SK-N-DZ (cell line): ENCODE measurements around a stretch of chr17.

DNA sequence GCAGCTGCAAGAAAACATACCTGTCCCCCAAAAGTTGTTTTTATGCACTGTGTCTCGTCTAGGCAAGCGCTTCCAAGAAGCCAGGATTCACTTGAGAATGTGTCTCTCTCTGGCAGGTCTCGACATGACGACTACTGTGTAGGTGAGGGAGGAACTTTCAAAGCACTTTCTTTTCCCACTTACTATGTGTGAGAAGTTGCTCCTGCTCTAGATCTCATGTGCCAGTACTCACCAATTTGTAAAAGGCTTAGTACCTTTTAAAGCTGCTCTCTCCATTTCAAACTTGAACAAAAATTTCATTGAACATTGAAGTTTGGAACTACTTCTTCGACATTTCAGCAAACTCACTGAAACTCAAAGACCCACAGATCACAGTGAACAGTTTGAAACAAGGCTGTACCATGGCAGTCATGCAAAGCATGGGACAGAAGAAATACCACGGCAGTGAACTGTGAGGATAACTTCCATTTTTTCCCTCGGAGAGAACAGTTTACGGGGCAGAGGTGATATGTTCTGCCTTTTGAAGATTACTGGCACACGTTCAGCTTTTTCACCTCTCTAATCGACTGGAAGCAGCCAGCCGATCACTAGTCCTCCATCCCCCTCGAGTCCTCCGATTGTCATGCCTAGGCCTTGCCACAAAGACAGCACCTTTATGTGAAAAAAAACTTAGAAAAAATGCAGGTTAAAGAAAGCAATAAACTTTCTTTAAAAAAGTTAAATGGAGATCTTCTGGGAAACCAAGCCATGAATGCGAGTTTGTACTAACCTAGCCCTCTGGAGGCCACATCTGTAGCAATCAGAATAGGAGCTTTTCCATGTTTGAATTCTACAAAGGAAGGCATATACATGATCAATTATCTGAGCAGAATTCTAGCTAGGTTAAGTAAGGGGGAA lies 4.6 kb downstream of the DDX5 start:
RAMPAGE:
- cytosol, long total RNA, result no peak
- nucleus, long total RNA, result no peak

GRCh38 chr17:64532667-64533024 lies 25.9 kb downstream of the CEP95 start:
RAMPAGE:
- cytosol, long total RNA, result no peak
- nucleus, long total RNA, result no peak

GRCh38 chr17:64765158-64765680 lies 103.1 kb upstream of the SMURF2 start:
RAMPAGE:
- cytosol, long total RNA, result no peak
- nucleus, long total RNA, result no peak

DNA sequence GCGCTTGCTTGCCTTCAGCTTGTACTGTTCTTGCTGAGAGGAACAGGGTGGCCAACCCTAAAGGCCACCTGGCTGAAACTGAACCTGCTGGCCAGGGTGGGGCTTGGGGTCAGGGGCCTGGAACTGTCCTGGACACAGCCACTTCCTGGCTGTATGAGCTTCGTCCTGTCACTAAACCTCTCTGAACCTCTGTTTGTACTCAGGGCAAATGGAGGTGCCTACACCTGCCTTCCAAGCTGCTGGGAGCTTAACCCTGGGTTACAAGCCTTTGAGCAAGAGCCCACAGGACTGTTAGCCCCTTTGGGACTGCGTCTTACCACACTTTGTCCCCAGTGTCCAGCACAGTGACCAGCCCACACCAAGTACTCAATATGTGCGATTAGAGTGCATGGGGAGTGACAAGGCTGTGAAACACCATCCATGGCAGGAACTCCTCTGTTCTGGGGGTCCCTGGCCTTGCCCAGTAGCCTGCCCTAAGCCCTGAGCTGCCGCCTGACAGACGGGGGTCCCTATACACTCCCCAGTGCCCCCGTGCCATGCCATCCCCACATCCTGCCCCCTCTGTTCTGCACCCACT lies 112.7 kb upstream of the SMURF2 start:
RAMPAGE:
- cytosol, long total RNA, result no peak
- nucleus, long total RNA, result no peak

RAMPAGE:
- cytosol, long total RNA, result no peak
- nucleus, long total RNA, result no peak
Measured at GRCh38 chr17:64789870-64790579, 127.9 kb upstream of the SMURF2 start.

RAMPAGE:
- cytosol, long total RNA, result no peak
- nucleus, long total RNA, result no peak
Measured at GRCh38 chr17:65016327-65016711, 40.2 kb downstream of the GNA13 start.

RAMPAGE:
- cytosol, long total RNA, result no peak
- nucleus, long total RNA, result no peak
Measured at GRCh38 chr17:65017129-65017687, 39.3 kb downstream of the GNA13 start.

DNA sequence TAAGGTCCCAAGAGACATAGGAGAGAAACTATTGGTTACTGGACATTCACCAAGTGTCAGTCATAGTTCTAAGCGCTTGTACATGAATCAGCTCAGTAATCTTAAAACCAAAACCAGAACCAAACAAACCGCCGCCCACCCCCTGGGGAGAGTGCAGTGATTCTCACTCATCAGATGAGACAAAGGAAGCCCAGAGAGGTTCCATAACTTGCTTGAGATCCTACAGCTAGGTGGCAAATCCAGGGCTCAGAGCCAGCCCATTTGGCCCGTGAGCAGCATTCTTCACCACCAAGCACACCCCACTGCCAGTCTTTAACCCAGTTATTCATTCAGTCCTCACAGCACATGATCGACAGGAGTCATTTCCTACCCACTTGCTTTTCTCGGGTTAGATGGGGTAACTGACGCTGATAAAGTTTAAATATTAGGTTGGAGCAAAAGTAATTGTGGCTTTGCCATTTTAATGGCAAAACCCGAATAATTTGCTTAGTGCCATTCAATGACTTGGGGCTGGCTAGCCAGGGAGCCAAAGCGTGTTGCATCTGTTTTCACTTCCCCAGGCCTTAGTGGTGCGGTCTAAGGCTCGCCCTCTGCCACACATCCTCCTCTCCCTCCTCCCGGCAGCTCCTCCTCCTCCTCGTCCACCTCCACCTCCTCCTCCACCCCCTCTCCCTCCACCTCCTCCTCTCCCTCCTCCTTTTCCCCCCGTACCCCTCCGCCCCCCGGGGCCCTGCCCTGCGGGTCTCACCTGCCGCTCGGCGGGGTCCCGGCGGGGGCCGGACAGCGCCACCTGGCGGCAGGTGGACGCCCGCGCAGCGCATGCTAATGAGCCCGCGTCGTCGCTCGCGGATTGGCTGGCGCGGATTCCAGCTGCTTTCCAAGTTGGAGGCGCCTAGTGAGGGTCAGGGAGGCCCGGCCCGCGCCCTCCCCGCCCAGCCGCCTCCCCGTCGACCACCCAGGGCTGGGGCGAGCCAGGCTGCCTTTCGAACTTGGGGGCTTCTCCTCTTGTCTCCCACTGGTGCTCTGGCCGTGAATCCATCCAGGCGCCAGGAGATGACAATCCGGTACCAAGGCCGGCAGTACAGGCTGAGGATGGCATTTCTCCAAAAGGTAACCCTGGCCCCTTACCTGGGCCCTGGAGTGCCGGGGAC lies 36.9 kb upstream of the RGS9 start:
RAMPAGE:
- cytosol, long total RNA, result start-site peak on the plus strand centred at position 916 of the sequence, 99 bp wide, 391 and 299 reads in 2 replicates
- nucleus, long total RNA, result start-site peak on the plus strand centred at position 913 of the sequence, 91 bp wide, 101 and 16 reads in 2 replicates

DNA sequence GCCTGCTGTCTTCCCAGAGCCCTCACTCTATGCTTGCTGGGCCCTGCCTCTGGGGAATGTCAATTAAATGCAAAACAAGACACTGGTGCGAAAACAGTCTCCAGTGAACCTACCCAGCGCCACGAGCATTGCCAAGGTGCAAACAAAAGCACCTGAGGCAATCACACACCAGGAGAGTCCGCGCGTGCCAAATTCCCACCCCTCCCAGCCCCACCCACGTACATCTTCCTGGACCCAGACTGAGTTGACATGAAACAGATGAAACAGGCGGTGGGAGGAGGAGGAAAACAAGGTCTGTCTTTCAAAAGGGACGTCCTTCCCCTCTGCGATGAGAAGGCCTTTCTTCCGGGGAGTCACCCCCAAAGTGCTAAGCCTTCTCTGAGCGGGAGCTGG lies 200.5 kb downstream of the AXIN2 start:
RAMPAGE:
- cytosol, long total RNA, result no peak
- nucleus, long total RNA, result no peak

DNA sequence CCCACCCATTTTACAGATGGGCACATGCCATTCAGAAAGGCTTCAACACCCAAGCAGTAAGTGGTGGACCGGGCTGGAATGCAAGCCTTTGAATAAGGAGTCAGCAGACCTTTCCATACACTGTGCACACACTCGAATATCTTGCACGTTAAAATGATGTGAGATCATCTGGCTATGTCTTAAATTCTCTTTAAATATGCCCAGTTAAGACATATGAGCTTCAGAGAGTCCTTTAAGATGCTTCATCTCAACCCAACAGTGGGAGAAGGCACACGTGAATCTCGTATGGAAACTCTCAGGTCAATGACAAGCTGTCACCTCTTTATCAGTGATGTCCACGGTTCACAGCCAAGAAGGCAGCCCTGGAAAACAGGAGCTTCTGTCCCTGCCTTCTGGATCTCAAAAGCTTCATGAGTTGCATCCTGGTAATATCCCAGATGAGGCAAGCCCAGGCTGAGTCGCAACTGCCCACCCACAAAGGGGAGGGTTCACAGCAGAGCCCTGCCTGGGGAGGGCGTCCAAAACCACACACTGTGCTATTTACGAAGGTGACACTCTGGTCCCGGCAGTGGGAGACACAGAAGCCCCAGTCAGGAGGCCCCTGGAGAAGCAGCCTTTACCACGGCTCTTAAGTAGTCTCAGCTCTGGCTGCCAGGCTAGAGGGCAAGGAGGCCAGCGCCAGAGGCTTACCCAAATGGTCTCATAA lies 5.6 kb downstream of the AXIN2 start:
RAMPAGE:
- cytosol, long total RNA, result no peak
- nucleus, long total RNA, result no peak

RAMPAGE:
- cytosol, long total RNA, result no peak
- nucleus, long total RNA, result no peak
Measured at GRCh38 chr17:65697629-65698003, 136.2 kb upstream of the AXIN2 start.

GRCh38 chr17:66399047-66399294 lies 96.6 kb downstream of the PRKCA start:
RAMPAGE:
- cytosol, long total RNA, result no peak
- nucleus, long total RNA, result no peak

GRCh38 chr17:66401860-66402500 lies 99.6 kb downstream of the PRKCA start:
RAMPAGE:
- cytosol, long total RNA, result no peak
- nucleus, long total RNA, result no peak

DNA sequence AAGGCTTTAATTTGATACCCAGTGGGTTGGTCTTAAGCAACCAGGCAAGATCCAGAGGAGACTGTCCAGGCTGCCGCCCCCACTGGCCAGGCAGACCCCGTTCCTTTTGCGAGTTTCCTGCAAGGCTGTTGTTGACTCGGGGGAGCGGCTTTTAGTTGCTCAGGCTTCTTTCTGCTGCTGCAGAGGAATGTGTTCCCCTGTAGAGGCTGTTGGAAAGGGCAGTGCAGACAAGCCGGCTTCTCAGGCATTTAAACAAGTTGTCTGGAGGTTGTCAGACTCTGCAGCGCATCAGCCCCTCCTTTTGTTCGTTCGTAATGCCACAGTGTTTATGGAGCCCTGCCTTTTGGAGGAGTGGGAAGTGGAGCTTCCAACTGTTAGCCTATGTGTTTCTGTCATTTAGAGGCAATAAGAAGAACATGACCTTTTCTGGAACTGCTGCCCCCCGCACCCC lies 231.2 kb downstream of the PRKCA start:
RAMPAGE:
- cytosol, long total RNA, result no peak
- nucleus, long total RNA, result no peak

GRCh38 chr17:66673431-66674091 lies 161.4 kb upstream of the CACNG5 start:
RAMPAGE:
- cytosol, long total RNA, result no peak
- nucleus, long total RNA, result no peak

RAMPAGE:
- cytosol, long total RNA, result no peak
- nucleus, long total RNA, result no peak
Measured at GRCh38 chr17:66713407-66713877, 121.5 kb upstream of the CACNG5 start.

GRCh38 chr17:66951200-66952497 lies 12.9 kb upstream of the CACNG4 start:
RAMPAGE:
- cytosol, long total RNA, result no peak
- nucleus, long total RNA, result no peak

RAMPAGE:
- cytosol, long total RNA, result no peak
- nucleus, long total RNA, result no peak
Measured at GRCh38 chr17:67075913-67076988, 31.9 kb downstream of the CACNG1 start.

DNA sequence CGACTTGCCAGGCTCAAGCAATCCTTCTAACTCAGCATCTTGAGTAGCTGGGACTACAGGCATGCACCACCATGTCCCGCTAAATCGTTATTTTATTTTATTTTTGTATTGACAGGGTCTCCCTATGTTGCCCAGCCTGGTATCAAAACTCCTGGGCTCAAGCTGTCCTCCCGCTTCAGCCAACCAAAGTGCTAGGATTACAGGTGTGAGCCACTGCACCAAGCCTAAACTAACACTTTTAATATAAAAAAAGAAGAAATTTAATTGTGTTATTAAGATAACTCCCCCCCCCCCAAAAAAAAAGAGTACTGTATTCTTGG lies 24.5 kb downstream of the HELZ start:
RAMPAGE:
- cytosol, long total RNA, result no peak
- nucleus, long total RNA, result no peak

GRCh38 chr17:67289444-67290116 lies 44.6 kb upstream of the HELZ start:
RAMPAGE:
- cytosol, long total RNA, result no peak
- nucleus, long total RNA, result no peak